ENCODE results near the genes WDFY2, ALG11, NEK5, THSD1 and PRR20B.

GRCh38 chr13:51384465-51385336 lies 45.2 kb downstream of the SERPINE3 start:
- RRBS: no CpG with 5 or more reads among the region's 4 CpGs

- RRBS: no CpG with 5 or more reads among the region's 3 CpGs
Observed at GRCh38 chr13:51551981-51552572, 32.2 kb upstream of the WDFY2 start.

GRCh38 chr13:51584392-51585313 lies at the start of gene WDFY2:
TSS of gene WDFY2 (plus strand) at chr13:51584462.
- RRBS: 2% methylated on average over 26 of the region's 84 CpGs

DNA sequence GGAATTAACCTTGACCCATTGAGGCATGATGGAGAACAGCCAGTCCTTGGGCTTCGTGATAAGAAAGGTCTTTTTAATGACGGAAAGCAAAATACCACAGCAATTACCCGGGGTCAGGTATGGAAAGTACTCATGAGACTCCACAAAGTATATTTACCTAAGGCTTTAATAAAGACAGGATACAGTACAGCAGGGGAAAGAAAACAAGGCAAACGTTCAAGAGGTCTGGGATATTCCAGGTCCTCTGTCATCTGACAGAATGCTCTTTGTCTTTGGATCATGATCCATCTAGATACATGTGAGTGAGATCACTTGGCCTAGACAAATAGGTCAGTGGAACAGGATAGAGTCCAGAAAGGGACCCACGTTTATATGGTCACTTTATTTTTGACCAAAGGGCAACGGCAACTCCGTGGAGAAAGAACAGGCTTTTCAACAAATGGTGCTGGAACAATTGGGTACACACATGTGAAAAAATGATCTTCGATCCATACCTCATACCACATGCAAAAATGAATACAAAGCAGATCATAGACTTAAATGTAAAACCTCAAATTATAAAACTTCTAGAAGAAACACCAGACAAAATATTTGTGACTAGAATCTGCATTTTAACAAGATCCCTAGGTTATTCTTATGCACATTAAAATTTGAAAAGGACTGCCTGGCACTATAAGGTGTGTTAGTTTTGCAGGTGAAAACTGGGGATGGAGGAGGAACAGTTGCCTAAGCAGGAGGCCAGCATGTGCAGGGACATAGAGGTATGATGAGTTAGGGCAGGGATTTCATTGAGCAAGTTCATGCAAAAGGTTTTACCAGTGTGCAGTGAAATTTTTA lies 52.4 kb downstream of the WDFY2 start:
- RRBS: no CpG with 5 or more reads among the region's 8 CpGs

GRCh38 chr13:51646001-51646785 lies 61.9 kb downstream of the WDFY2 start:
- RRBS: no CpG with 5 or more reads among the region's 10 CpGs

DNA sequence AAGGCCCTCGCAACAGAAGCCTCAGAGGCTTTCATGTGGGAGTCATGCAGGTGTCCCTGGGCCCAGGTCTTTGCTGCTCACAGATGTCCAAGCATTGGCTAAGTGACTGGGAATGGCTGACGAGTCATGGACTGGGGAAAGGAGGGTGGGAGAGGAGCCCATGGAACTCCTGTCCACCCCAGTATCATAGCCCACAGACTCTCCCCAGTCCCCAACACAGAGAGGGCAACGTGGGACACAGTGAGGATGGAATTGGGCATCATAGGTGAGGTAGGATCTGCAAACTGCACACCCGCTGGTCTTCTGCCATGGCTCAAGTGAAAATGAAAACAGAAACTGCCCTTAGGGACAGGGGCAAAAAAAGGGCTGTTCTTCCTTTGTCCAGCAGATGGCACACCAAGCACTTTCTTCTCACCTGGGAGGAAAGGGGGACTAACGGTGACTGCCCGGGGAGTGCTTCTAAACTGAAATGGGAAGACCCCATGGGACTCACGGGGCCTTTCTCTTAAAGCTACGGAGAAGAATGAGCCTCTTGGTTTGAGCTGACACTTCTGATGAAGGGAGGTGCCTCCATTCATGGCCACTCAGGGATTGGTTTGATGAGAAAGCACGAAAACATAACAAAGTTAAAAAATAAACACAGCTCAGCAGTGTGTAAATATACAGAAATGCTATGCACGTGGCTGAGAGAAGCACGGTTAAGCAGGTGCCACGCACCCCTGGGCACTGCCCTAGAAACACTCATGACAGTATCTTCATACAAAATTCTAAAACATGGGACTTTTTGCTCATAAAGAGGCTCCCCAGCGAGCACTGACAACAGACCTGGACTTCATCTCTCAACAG lies 11.2 kb upstream of the DHRS12 start:
- RRBS: no CpG with 5 or more reads among the region's 13 CpGs

DNA sequence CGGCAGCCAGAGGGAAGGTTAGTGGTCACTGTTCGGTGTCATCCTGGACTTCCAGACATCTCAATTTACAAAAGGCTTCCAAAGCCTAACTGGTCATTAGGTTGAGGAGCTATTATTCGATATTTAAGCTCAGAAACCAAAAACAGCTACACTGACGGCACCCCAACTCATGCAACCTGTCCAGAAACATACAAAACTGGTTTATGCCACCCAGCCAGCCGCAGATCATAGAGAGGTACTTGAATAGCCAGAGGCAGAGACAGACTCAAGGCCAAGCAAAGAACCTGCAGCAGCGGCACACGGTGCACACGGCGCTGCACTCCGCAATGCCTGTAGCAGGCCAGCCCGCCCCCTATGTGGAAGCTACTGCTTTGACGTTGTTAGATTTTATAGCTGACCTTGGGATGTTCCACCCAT lies 11.8 kb upstream of the DHRS12 start:
- RRBS: no CpG with 5 or more reads among the region's 12 CpGs

GRCh38 chr13:51997752-51998578 lies 13.3 kb downstream of the ATP7B start:
- RRBS: no CpG with 5 or more reads among the region's 7 CpGs

GRCh38 chr13:52012284-52012780 lies at the start of gene ALG11:
TSS of gene ALG11 (plus strand) at chr13:52012398.
- RRBS: no CpG with 5 or more reads among the region's 22 CpGs

GRCh38 chr13:52128532-52129400 lies at the start of gene NEK5:
TSS of gene NEK5 (minus strand) at chr13:52129073.
- RRBS: under 1% methylated on average over 15 of the region's 73 CpGs

DNA sequence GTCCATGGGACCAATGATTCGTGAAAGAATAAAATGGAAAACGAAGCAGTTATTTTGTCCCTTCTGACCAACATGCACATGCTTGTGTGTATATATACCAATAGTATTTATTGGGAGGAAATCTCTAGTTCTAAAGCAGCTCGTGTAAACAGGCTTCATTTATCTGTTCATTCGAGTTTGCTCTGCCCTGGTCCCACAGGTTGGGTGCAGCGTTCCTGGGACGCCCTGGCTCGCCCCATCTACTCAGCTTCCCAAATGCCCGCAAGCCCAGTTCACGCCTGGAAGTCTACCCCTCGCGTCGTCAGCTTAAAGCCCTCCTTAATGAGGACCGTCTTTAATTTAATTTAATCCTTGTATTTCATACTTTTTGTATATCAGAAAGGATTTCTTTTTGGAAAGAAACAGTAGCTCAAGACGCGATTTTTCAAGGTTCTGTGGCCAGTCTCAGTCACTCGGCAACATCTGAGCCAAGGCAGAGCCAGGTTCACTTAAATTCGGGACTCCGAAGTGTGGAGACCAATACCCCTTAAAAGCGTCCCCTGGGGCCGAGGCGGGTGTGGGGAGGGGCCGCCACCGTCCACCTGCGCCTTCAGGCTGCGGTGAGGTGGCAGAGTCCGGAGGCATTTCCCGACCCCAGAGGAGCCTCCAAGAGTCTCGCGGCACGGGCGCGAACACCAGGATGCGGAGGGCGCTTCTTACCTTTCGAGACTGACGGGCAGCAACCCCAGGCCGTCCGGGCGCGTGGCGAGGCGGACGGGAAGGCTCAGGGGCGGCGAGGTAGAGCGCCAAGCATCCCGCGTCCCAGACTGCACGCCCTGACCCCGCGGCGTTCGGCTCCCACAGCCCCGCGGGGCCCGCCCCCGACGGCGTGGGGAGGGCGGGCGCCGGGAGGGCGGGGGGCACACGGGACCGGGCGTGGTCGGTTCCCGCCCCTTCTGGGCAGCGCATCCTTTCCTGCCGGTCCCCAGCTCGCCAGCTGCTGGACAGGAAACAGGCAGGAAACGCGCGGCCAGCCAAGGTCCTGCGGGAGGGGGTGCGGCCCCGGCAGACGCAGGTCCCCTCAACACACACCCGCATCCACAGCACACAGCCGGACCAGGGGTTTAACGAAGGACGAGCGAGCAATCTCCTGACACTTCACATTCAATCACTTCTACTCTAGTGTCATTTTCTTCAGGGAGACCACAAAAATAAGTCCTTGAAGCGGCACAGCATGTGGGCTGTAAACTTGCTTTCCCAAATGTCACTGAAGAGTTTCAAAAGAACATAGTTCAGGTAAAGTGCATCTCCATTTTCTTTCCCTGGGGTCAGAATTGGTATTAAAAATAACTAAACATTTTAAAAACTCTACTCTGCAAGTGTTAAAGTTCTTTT lies at the start of gene THSD1:
TSS of gene THSD1 (minus strand) at position 841 of the 1,374 bp plus-strand sequence.
- RRBS: 2% methylated on average over 19 of the region's 84 CpGs

GRCh38 chr13:52428199-52428968 lies 22.1 kb downstream of the VPS36 start:
- RRBS: no CpG with 5 or more reads among the region's 2 CpGs

GRCh38 chr13:52447844-52448252 lies 2.6 kb downstream of the VPS36 start:
- RRBS: no CpG with 5 or more reads among the region's 3 CpGs

DNA sequence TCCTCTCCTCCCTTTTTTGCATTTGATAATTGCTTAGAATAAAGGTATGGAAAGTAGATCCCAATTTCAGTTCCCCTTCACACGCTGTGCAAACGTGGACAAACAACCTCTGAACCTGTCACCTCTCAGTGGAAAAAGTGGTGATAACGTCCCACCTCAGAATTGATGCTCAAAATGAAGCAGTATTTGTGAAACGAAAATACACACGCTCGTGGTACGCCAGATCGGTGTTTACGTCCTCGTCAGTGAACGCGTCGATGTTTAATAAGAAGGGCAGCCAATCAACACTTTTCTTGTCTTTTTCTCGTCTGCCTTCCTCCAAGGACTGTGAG lies 446 bp upstream of the CKAP2 start:
- RRBS: no CpG with 5 or more reads among the region's 14 CpGs

GRCh38 chr13:52653697-52654292 lies 1.2 kb downstream of the SUGT1 start:
- RRBS: no CpG with 5 or more reads among the region's 5 CpGs

DNA sequence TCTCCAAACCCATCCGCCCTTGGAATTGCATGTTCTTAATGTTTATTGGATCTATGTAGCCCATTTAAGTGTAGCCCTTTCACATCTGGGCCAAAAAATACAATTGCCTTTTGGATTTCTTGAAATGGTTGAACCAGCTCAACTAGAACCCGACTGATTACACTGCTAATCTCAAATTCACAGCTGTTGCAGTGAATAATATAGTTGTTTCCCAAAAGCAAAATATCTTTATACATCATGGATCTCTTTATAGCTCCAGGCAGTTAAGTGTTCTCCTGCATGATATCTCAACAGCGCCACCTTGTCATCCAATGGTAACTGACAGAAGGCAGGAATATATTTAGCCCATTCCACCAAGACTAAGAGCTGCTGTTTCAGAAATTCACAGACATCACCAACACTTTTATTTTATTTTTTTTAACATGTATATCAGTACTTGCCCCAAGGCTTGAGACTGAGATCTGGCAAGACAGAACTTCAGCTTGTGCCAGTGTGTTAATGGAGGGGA lies 1141.0 kb upstream of the PRR20A start:
- RRBS: no CpG with 5 or more reads among the region's 3 CpGs

- RRBS: no CpG with 5 or more reads among the region's 22 CpGs
Observed at GRCh38 chr13:57147219-57147628, at the start of gene PRR20B. TSS of gene PRR20B (plus strand) at chr13:57147488.

GRCh38 chr13:57286349-57286886 lies 119.4 kb downstream of the PRR20E start:
- RRBS: 79% methylated on average over 6 of the region's 34 CpGs

DNA sequence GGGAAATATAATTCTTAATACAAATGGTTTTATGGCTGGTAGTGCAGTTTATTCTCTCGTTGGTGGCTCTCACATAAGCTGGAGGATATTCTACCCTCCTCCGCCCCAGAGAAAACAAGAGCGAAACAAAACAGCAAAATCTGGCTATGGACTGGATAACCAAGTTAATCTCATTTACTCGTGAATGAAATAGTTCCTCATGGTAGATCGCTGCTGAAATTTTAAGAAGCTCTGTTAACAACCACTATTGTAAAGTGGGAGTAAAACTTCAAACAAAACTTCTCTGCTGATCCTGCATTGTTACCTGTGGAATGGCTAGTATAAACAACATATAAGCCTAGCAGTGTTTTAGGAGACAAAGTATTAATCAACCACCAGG lies 30.2 kb upstream of the PCDH17 start:
- RRBS: no CpG with 5 or more reads among the region's 5 CpGs

DNA sequence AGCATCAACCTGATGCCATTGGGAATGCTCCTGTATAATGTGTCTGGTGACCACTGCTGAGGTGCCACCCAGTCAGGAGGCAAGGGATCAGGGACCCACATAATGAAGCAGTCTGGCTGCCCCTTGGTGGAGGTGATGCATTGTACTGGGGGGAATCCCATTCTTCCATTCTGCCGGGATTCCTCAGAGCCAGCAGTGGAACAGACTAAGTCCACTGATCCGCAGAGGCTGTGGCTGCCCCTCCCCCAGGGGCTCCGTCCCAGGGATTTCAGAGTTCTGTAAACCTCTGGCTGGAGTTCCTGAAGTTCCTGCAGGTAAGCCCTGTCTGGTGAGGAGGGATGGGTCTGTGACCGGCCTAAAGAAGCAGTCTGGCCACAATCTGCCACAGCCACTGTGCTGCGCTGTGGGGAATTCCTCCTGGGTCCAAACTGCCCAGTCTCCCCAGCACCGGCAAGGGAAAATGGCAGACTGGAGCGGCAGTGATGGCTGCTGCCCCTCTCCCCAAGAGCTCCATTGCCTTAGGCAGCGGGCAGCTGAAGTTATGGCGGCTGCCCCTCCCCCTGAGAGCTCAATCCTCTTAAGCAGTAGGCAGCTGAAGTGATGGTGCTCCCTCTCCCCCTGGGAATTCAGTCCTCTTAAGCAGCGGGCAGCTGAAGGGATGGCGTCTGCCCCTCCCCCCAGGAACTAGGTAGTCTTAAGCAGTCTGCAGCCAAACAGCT lies 155.6 kb downstream of the PCDH17 start:
- RRBS: no CpG with 5 or more reads among the region's 11 CpGs

All from AG08470 (cell line).